ENCODE measurements around the genes ZFYVE1 and DNAL1.

- PRO-cap, result no peak
CAGE:
- cytosol, long polyA plus RNA, result no peak
- long polyA plus RNA, result no peak
- nucleus, long polyA plus RNA, result no peak
These were observed 53.6 kb downstream of the RGS6 start for GRCh38 chr14:71985805-71986240.

- PRO-cap, result no peak
CAGE:
- cytosol, long polyA plus RNA, result no peak
- long polyA plus RNA, result no peak
- nucleus, long polyA plus RNA, result no peak
These were observed 68.7 kb downstream of the RGS6 start for GRCh38 chr14:72000823-72001403.

GRCh38 chr14:72357707-72358331 is 425.6 kb downstream of the RGS6 start:
- PRO-cap, result no peak
CAGE:
- cytosol, long polyA plus RNA, result no peak
- long polyA plus RNA, result no peak
- nucleus, long polyA plus RNA, result no peak

DNA sequence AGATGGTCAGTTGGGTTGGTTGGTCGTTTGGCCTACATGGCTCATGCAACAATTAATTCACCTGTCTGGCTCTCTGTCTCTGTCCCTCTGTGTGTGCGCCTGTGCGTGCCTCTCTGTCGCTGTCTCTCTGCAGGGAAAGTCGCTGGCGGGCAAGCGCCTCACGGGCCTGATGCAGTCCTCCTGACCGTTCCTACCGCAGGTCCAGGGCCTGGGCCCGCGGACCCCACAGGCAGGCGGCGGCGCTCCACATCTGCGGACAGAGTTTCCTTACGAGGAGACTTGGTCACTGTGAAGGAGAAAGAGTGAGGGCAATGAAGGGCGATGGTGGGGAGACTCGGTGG is 331.6 kb downstream of the DPF3 start:
- PRO-cap, result no peak
CAGE:
- cytosol, long polyA plus RNA, result no peak
- long polyA plus RNA, result no peak
- nucleus, long polyA plus RNA, result no peak

DNA sequence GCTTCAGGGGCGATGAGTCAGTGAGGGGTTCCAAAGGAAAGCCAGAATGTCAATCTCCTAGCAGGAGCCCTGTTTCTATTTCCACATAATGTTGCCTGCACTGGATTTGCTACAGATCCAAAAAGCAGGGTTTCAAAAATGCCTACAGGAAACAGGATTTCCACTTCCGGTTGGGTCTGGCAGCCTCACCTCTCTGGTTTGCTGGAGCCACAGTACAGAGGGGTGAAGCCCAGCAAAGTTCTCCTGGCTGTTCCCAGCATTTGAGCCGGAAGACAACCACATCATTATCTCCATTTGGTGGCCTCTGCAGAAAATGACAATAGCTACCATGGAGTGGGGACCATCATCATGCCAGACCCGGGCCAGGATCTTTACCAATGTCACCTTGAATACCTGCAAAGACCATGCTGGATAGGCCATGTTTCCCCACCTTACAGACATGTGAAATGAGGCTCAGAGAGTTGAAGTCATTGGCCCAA is 278.1 kb downstream of the DPF3 start:
- PRO-cap, result no peak
CAGE:
- cytosol, long polyA plus RNA, result no peak
- long polyA plus RNA, result no peak
- nucleus, long polyA plus RNA, result no peak

- PRO-cap, result no peak
CAGE:
- cytosol, long polyA plus RNA, result no peak
- long polyA plus RNA, result no peak
- nucleus, long polyA plus RNA, result no peak
These were observed 179.8 kb downstream of the DPF3 start for GRCh38 chr14:72714030-72714539.

DNA sequence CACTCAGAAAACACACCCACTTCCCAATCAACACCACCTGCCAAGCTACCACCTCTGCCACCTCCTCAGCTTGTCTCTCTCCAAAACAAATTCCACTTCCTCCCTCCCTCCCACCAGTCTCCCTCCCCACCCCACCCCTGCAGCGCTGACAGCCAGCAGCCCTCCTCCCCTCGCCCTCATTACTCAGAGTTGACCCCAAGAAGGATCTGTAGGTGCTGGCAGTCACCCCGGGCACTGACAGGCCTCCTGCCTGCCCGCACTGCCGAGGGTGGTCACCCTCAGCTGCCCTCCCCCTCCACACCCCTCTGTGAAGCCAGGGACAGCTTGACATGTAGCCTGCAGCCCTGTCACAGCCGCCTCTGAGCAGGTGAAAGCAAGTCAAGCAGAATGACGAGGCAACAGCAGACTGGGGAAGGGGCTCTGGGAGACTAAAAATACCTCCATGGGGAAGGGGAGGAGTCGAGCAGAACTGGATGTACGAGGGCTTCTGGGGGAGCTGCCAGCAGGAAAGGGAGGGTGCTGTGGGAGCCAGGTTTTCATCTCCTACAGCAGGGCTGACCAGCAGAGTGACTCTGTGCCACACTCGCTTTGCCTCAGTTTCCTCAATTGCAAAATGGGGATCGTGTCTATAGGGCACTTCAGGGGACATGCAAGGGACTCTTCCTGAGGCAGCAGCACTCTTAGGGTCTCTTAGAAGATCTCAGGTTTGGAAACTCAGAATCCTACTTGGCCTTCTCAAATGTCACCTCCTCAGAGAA is 178.0 kb downstream of the DPF3 start:
- PRO-cap, result no peak
CAGE:
- cytosol, long polyA plus RNA, result no peak
- long polyA plus RNA, result no peak
- nucleus, long polyA plus RNA, result no peak

DNA sequence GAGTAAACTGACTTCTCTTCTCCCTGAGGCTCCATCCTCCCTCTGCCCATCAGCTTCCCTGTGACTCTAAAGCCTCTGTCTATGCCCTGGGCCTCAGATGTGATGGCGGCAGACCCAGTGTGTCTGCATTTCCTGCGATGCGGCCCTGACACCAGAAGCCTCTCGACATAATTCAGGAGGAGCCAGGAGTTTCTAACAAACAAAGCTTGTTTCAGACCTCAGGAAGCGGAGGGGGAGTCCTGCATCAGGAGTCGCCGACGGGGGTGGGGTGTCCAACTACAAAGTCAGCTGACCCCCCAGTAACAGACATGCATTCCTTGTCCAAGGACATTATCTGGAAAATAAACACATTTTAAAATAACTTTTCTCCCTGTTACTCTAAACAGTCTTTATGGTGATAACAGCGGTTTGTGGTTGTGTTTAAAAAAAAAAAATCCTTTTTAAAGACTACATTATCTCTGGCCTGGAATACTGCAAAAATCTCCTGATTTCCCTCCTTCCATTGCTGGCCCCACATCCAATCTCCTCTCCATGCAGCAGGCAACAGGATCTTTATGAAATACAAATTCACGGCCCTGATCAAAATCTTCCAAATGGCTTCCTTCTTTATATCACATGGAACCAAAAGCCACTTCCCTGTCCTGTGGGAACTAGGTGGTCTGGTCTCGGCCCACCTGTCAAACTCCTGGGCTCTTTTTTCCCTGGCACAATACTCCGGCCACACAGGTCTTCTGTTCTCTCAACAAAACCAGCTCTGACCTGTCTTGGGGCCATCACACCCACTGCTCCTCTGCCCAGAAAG is 167.3 kb downstream of the DPF3 start:
- PRO-cap, result no peak
CAGE:
- cytosol, long polyA plus RNA, result no peak
- long polyA plus RNA, result no peak
- nucleus, long polyA plus RNA, result no peak

DNA sequence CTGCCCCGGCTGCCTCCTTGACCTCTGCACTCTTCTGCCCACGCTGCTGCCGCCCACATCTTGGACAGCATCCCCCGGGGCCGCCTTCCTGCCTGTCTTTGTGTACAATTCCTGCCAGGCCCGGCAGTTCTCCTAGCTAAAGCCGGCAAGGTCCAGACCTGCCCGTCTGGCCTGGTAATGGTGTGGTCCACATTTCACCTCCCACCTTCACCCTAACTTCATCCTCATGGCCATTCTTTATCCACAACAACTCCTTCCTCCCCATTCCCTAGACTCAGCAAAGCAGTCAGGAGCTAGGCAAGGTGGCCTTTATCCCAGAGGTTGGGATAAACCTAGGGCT is 44.5 kb downstream of the DPF3 start:
- PRO-cap, result no peak
CAGE:
- cytosol, long polyA plus RNA, result no peak
- long polyA plus RNA, result no peak
- nucleus, long polyA plus RNA, result no peak

DNA sequence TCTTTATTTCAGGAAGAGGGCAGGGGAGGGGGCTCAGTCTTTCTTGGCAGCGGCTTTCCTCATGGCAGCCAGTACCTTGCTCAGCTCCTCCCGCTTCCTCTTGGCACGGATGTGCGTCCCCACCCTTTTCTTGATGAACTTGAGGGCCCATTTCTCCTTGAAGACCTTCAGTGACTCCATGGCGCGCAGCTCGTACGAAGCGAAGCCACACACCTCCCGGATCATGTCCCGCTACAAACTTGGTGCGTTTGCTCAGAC is 3.2 kb downstream of the DCAF4 start:
- PRO-cap, result no peak
CAGE:
- cytosol, long polyA plus RNA, result no peak
- long polyA plus RNA, result no peak
- nucleus, long polyA plus RNA, result no peak

DNA sequence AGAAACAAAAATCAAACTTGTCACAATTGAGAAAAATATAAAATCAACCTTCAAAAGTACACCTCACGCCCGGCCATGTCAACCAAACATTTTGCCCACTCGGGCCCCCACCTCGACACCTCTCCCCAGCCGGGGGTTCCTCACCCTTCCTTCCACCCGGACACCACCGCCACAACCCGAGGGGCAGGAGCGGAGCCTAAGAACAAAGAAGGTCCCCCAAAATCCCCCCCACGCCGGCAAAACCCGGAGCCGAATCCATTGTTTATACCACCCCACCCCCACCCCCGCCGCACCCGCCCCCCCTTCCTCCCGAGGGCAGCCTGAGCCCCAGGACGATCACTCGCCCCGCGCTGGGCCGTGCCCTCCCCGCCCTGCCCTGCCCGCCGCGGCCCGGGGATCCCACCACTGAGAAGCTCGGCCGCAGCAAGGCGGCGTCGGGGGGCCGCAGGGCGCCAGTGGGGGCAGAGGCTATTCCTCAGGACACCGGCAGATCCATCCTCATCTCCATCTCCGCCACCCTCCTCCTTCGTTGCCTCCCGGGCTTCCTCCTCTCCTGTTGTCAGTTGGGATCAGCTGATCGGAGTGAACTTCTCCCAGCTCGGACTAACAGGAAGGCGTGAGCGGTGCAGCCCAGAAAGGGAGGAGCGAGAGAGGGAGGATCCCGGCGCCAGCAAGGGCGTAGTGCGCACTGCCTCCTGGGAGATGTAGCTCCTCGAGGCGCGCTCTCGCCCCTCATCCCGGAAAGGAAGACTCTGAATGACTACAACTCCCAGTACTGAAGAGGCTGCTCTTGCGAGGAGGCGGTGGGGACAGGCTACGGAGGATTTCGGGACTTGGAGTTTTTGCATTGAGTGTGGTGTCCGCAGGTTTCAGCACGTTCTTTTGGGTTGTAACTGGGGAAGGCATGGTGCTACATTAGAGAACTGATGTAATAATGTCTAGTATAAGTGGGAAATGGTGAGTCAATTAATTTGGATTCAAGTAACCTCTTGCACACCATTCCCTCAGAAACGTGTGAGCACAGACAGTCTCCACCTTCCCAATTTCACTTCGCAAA is at the start of gene ZFYVE1:
Gene ZFYVE1 (minus strand): TSS at position 584 of the 1,057 bp plus-strand sequence.
- PRO-cap, result bidirectional peak, plus-strand start at position 686 of the sequence, minus-strand start at position 584 of the sequence
CAGE:
- cytosol, long polyA plus RNA, result no peak
- long polyA plus RNA, result no peak
- nucleus, long polyA plus RNA, result start-site peak on the minus strand centred at position 569 of the sequence, 54 bp wide, 36 and 93 reads in 2 replicates

DNA sequence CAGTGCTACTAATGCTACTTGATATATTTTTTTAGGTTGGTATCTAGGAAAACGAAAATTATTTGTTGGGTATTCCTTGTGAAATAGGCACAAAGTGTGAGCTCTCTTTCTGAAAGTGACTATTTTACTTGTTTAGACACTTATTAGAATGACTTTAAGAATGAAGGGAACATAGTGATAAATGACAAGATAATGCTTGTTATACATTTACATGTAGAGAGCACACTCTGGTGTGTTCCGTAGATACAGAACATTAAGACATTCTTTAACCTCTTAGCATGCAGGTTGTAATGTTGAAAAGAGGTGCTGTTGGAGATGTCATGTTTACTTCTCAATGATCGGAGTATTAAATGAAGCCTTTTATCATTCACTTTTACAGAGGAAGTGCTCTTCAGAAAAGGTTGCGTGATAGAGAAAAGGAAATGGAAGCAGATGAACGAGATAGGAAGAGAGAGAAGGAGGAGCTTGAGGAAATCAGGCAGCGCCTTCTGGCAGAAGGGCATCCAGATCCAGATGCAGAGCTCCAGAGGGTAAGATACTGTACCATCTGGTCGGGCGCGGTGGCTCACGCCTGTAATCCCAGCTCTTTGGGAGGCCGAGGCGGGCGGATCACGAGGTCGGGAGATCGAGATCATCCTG is 27.2 kb upstream of the PSEN1 start:
- PRO-cap, result no peak
CAGE:
- cytosol, long polyA plus RNA, result no peak
- long polyA plus RNA, result no peak
- nucleus, long polyA plus RNA, result no peak

DNA sequence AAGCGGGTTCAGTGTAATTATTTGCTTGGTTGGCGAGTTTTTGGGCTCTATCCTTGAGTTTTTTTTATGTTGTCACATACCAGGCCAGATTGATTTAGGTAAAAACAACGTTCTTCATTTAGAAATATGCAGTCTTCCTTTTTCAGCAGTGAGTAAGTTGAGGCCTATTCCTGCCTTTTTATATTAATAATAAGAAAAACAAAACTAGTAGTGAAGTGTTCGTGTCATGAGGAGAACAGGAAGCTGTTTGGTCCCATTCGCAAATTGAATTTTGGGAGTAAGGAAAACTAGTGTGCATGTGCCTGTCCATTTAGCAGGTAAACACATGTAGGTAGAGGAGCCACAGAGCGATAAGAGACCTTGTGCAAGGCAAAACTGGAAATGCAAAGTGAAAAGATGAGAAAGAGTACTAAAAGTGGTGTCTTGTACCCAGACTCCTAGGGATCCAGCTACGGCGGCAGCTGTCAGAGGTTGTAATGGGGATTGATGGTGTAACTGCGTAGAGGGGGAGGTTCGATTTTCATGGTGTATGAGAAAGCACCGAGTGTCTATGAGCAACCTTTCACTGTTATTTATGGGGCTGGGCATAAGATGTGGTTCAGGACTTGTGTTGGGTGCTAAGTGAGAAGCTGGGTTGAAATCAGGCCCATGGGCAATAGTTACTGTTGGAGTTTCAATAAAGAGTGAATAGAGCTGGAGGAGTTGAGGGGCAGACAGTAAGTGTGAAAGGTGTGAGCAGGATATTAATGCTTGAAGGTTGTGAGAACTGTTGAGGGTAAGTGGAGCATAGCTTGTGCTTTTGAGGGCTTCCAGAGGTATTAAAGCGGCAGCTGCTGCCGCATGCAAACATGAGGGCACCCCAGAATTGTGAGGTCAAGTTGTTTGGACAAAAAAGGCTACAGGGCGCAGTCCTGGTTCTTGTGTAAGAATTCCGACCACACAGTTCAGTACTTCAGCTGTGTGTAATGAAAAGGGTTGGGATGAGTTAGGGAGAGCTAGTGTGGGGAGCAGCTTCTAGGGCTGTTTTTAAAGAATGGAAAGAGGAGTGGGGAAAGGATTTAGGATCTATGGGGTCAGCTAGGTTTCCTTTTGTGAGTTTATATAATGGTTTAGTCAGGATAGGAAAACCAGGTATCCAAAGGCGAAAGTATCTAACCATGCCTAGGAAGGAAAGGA is 6.7 kb upstream of the PSEN1 start:
- PRO-cap, result no peak
CAGE:
- cytosol, long polyA plus RNA, result no peak
- long polyA plus RNA, result no peak
- nucleus, long polyA plus RNA, result no peak

GRCh38 chr14:73206257-73206682 is 31.0 kb upstream of the PAPLN start:
- PRO-cap, result no peak
CAGE:
- cytosol, long polyA plus RNA, result no peak
- long polyA plus RNA, result no peak
- nucleus, long polyA plus RNA, result no peak

DNA sequence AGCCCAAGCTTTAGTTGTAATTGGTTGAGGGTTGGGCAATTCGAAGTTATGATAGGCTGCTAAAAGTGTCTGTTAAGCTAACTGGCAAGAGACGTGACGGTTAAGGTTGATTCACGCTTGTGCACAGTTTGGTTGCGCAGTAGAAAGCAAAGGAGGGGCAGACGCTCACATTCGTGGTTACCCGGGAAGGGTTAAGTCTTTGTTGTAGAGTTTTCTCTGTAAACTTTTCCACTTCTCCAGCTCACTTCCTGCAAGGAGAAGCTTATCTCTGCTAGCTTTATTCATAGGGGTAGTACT is 336 bp upstream of the NUMB start:
- PRO-cap, result bidirectional peak, plus-strand start at position 139 of the sequence, minus-strand start outside the sequence
CAGE:
- cytosol, long polyA plus RNA, result no peak
- long polyA plus RNA, result no peak
- nucleus, long polyA plus RNA, result no peak

- PRO-cap, result bidirectional peak, plus-strand start at chr14:73645015, minus-strand start at chr14:73644898
CAGE:
- cytosol, long polyA plus RNA, result no peak
- long polyA plus RNA, result start-site peak on the plus strand at chr14:73644984-73645016, 352 and 320 reads in 2 replicates
- nucleus, long polyA plus RNA, result no peak
These were observed at the start of gene DNAL1 for GRCh38 chr14:73644410-73645521. Gene DNAL1, plus strand, starts transcription at chr14:73644986.

DNA sequence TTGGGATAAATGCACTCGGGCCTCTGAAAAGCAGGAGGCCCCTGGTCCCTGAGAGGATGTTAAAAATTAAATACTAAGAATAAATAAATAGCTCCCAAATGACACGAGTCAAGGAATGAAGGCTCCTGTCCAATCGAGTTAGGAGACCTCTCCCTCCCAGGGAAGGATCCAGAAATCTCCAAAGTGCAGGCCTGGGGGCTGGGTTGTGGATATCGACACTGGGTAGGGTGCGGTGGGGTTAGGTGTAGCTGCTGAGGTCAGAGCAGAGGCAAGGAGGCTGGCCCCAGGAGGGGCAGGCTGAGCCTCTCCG is 3.4 kb upstream of the PNMA1 start:
- PRO-cap, result no peak
CAGE:
- cytosol, long polyA plus RNA, result no peak
- long polyA plus RNA, result no peak
- nucleus, long polyA plus RNA, result no peak

DNA sequence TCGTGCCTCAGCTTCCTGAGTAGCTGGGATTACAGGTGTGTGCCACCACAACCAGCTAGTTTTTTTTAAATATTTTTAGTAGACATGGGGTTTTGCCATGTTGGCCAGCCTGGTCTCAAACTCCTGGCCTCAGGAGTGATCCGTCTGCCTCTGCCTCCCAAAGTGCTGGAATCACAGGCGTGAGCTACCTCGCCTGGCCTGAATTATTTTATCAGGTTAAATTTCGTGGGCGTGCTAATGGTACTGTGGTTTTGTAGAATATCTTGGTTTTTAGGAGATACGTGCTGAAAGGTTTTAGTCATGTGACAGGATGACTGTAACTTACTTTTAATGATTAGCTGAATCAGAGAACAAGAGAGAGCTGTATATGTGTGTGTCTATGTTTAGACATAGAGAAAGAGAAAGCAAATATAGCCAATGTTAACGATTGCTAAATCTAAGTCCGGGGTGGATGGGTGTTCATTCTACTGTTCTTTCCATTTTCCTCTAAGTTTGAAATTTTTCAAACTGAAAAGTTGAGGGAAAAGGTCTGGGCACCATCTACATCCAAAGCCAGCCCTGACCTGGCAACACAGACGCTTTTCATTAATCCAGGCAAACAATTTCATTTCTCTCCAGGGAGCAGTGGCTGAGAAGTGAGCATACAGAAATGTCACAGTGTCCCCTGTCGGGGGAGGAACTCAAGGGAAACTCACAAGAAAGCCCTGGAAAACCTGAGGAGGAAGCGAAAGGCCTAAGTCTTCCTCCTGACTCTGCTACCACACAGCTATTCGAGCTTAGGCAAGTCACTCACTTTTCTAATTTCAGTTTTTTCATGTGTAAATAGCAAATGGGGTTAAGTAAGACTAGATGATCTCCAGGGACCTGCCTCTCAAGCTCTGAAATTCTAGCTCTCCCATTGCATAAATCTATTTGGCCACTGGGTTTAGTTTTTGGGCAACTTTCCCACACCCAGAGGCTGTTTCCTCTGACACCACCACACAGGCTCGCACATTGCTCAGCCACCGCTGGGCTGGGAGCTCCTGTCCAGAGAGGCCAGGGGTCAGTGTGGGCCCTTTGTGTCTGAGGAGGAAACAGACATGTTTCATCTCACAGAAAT is 9.4 kb upstream of the PNMA1 start:
- PRO-cap, result no peak
CAGE:
- cytosol, long polyA plus RNA, result no peak
- long polyA plus RNA, result no peak
- nucleus, long polyA plus RNA, result no peak

DNA sequence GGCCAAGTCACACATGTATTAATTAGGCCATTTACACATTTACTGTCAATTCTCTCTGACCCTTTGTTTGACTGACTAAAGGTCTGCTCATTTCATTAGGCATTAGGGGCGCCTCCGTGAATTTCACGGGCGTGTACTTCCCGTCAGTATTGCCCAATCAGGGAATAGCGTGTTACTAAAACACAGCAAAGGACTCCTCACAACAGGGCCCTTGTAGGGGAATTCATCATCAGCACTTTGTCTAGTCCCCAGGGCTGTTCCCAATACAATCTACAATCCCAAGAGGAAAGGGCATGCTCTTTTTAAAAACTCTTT is 10.1 kb upstream of the PNMA1 start:
- PRO-cap, result no peak
CAGE:
- cytosol, long polyA plus RNA, result no peak
- long polyA plus RNA, result no peak
- nucleus, long polyA plus RNA, result no peak

DNA sequence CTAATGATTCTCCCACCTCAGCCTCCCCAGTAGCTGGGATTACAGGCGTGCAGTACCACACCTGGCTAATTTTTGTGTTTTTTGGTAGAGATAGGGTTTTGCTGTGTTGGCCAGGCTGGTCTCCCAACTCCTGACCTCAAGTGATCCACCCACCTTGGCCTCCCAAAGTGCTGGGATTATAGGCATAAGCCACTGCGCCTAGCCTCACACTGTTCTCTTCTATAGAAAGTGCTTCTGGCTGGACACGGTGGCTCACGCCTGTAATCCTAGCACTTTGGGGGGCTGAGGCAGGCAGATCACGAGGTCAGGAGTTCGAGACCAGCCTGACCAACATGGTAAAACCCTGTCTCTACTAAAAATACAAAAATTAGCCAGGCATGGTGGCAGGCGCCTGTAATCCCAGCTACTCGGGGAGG is 22.2 kb downstream of the MIDEAS start:
- PRO-cap, result no peak
CAGE:
- cytosol, long polyA plus RNA, result no peak
- long polyA plus RNA, result no peak
- nucleus, long polyA plus RNA, result no peak